ENCODE measurements around a stretch of chr19.

DNA sequence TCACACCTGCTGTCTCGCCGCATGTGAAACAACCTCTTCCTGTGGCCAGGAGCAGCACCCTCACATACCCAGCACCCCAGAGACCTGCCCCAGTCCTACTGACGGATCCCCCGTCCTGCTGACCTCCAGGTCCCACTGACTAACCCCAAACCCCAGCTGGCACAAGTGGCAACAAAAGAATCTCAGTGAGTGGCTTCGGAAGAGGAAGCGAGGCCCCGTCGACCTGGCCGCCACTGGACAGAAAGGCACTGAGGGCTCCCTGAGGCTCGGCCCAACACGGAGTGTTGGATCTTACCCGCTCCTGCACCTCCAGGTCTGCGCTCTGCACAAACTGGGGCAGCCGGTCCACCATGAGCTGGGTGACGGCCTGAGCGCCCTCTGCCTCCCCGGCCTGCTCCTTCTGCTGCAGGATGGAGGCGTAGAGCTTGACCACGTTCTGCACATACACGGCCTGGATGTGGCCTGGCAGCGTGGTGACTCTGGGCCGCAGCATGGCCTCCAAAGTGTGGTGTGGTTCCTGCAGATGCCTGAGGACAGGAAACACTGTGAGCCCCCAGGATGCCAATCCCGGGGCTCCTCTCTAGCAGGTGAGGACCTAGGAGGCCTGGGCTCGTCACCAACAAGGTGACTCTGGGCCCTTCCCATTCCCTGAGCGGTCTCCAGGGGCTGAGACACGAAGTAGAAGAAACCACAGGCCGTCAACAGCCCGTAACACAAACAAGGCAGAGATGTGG lies 21.8 kb downstream of the IZUMO4 start:
- RRBS: 94% methylated on average over 4 of the region's 28 CpGs

- RRBS: no CpG with 5 or more reads among the region's 24 CpGs
These were observed 23.6 kb downstream of the AP3D1 start for GRCh38 chr19:2127691-2128340.

DNA sequence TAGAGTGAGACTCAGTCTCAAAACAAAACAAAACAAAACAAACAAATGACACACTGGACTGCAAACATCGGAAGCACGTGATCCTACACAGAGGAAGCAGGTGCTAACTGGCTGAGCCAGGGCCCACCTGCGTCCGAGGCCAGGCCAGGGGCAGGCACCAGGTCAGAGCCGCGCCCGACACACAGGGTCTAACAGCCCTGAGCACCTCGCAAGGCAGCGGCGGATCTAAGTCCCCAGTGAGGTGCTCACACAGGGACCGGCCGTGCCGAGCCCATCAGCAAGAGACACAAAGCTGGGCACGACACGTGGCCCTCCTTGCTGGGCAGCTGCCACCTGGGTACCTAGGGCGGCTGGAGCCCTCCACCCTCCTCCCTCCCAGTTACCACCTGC lies 15.9 kb downstream of the AP3D1 start:
- RRBS: no CpG with 5 or more reads among the region's 16 CpGs

DNA sequence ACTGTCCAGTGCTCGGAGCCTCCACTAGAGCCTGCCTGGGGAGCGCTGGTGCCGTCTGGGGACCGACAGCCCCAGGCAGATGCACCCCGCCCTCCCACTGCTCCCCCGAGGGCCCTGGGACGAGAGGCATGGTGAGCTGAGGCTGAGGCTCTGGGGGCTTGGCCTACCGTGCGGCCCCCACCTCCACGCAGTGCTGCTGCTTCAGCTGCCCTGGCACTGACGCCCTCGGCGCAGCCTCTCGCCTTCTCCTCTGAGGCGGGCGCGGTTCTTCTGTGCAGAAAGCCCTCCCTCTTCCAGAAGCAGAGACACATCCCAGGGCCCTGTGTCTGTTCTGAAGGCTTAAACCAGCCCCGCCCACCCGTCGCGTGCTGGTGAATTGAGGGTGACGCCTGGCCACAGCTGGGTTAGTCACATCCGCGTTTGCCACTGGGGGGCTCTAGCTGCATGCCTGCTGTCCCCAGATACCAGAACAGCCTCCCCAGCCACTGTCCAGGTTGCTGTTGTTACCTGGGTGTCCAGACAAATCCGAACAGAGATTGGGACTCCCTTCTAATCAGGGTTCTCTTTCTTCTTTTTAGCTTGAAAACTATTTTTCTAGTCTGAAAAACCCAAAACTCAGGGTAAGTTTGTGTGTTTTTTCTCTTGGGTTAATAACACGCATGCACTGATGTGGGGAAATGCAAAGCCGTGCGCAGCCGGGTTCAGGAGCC lies 27.6 kb downstream of the PLEKHJ1 start:
- RRBS: 100% methylated on average over 1 of the region's 29 CpGs

- RRBS: 98% methylated on average over 5 of the region's 30 CpGs
These were observed 19.2 kb downstream of the PLEKHJ1 start for GRCh38 chr19:2216666-2217517.

- RRBS: no CpG with 5 or more reads among the region's 9 CpGs
These were observed 2.7 kb downstream of the SF3A2 start for GRCh38 chr19:2239184-2239780.

GRCh38 chr19:2240854-2241943 lies 4.6 kb downstream of the SF3A2 start:
- RRBS: 99% methylated on average over 5 of the region's 45 CpGs

- RRBS: 0% methylated on average over 1 of the region's 12 CpGs
These were observed 2.3 kb downstream of the LINGO3 start for GRCh38 chr19:2305618-2306056.

DNA sequence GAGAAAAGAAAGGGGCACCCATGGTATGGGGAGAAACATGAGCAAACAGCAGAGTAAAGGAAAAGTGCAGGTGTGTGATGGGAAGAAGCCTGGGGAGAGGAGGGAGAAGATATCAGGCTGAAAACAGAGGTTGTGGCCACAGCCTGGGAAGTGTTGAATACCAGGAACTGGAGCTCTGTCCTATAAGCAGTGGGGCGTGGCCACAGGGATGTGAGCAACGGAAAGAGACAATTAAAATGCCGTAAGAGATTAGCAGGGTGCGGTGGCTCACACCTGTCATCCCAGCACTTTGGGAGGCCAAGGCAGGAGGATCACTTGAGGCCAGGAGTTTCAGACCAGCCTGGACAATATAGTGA lies 24.1 kb downstream of the TIMM13 start:
- RRBS: no CpG with 5 or more reads among the region's 4 CpGs

DNA sequence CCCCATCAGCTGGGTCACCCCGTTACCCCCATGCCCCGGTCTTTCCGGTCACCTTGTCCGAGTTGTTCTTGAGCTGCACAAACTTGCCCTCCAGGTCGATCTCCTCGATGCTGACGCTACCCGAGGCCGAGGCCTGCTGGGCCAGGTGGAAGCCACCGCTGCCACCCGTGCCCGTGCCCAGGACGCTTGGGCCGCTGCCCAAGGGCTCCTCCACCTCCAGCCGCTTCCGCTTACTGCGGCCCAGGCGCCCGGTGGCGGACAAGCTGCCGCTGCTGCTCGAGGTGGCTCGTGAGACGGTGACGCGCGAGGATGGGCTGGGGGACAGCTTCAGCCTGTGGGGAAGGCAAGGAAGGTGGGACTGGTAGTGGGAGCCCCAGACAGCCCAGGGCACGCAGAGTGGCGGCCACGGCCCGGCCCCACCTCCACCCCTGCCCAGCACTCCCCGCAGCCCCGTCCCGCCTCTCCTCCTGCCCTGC lies 6.4 kb upstream of the TIMM13 start:
- RRBS: no CpG with 5 or more reads among the region's 34 CpGs

GRCh38 chr19:2462786-2463222 lies 6.0 kb upstream of the LMNB2 start:
- RRBS: 34% methylated on average over 15 of the region's 26 CpGs

- RRBS: 3% methylated on average over 14 of the region's 26 CpGs
These were observed 1.1 kb downstream of the GADD45B start for GRCh38 chr19:2476984-2477433.

DNA sequence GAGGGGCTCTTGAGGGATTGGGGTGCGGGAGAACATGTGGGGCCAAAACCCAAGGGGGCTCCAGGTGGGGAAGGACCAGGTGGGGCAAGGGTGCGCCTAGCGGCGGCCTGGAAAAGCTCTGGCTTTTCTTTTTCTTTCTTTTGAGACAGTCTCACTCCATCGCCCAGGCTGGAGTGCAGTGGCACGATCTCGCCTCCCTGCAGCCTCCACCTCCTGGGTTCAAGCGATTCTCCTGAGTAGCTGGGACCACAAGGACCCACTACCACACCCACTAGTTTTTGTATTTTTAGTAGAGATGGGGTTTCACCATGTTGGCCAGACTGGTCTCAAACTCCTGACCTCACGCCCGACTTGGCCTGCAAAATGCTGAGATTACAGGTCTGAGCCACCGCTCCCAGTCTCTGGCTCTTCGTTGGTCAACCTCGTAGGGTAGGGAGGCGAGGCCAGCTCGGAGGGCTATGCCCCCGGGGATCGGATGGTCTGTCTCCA lies 3.7 kb downstream of the GADD45B start:
- RRBS: no CpG with 5 or more reads among the region's 17 CpGs

- RRBS: 36% methylated on average over 26 of the region's 65 CpGs
These were observed 18.8 kb downstream of the GADD45B start for GRCh38 chr19:2494587-2495203.

DNA sequence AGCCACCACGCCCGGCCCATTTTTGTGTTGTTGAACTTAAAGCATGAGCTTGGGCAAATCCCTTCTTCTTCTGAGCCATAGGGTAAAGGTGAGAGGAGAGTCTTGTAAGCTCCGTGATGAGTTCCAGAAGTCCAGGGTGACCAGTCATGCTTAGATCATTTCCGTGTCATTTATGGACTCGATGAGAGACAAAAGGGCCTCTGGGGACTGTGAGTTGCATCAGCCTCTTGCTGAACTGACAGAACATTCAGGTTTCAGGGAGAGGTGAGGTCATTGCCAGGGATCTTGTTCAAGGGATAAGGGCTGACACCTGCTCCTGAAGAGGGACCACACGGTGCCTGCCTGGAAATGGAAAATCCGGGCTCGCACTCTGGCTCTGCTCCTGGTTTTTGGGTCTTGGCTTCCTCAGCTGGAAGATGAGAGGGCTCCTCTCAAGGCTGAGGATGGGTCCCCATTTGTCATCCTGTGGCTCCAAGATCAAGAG lies 53.6 kb downstream of the GADD45B start:
- RRBS: no CpG with 5 or more reads among the region's 8 CpGs

DNA sequence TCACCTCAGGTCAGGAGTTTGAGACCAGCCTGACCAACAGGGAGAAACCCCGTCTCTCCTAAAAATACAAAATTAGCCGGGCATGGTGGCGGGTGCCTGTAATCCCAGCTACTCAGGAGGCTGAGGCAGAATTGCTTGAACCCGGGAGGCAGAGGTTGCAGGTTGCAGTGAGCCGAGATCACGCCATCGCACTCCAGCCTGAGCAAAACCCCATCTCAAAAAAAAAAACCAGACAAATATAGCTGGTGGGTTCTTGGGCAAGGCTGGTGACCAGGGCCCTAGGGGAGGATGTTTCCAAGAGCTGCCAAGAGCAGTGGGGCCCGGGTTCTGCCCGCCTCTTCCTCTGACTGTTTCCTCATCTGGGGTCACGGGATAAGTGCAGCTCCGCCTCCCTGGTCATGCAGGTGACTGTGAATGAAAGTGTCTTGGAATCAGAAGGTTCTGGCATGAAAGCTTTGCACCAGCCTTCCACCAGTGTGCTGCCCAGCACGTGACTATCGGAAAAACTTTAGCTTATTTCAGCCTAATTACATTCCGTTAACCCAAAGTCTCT lies 85.9 kb downstream of the GNG7 start:
- RRBS: no CpG with 5 or more reads among the region's 14 CpGs

DNA sequence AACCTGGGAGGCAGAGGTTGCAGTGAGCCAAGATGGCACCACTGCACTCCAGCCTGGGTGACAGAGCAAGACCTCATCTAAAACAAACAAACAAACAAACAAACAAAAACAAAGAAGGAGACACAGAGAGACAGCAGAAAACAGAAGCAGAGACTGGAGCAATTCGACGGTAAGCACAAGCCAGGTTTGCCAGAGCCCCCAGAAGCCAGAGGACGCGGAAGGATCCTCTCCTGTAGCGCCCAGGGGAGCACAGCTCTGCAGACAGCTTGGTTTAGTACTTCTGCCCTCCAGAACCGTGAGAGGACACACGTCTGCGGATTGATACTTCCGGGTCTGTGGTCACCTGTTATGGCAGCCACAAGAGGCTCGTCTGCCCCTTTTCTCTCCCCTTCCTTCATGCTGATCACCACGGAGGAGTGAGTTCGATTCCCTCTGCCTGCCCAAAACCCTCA lies 80.9 kb downstream of the GNG7 start:
- RRBS: no CpG with 5 or more reads among the region's 12 CpGs

DNA sequence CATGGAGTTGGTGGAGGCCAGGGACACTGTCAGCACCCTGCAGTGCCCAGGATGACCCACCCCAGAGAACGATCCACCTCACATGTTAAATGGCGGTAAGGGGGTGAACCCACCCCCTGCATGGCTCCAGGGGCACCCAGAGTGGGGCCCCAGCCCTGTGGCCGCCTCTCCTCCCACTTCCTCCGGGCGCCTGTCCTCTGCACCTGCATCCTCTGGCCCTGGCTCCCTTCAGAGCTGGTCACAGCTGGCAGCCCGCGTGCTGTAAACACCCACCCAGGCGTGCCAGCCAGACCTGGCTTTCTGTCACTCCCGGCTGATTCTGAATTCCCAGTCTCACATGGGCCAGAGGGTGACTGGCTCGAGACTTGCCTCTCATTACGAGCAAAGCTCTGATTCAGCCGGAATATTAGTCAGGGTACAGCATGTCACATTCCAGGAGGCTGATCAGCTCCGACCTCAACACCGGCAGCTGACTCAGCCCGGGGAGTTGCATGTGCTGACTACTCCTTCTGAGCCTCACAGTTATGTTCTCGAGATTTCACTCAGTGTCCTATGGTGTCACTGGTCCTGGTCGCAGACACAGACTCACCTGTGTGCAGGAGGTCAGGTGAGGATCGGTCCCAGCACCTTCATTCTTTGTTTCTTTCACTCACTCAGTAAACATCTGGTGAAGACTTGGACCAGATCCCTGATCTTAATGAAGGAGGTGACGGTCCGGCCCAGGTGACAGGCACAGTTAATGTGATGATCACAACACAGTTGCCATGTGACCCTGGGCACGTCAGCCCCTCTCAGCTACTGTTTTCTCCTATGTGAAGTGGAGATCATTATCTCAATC lies 75.0 kb downstream of the GNG7 start:
- RRBS: 1% methylated on average over 8 of the region's 21 CpGs

GRCh38 chr19:2664019-2664699 lies 38.3 kb downstream of the GNG7 start:
- RRBS: 100% methylated on average over 2 of the region's 21 CpGs

- RRBS: no CpG with 5 or more reads among the region's 20 CpGs
These were observed 1.9 kb downstream of the GNG7 start for GRCh38 chr19:2700616-2701039.